Placental epithelial cell (primary cell): ENCODE data around the genes CYYR1, N6AMT1 and MAP3K7CL.

DNA sequence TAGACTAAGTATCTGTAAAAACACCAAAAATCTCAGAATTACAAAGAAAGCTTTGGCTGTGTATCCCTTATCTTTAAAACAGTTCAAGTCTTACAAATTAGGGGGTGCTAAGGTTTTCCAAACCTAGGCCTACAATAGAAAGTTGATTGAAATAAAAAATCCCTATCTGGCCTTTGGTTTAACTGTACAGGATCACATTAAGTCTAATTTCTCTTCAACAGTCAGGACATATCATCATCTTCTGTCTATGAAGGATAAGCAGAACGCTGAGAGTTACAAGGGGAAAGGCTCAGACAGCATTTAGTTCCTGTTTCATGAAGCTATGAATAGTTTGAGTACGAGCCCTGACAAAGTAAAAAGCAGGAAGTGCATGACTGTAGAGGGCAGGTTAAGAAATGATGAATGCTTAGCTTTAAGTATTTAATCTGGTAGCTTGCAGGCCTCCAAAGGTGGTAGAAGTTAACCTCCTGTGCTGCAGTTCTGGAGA, 203.1 kb downstream of the APP start:
- CAGE, long polyA plus RNA = no peak

GRCh38 chr21:25975132-25975433, 195.5 kb downstream of the APP start:
- CAGE, long polyA plus RNA = no peak

- CAGE, long polyA plus RNA = no peak
These were observed 186.8 kb downstream of the APP start for GRCh38 chr21:25983617-25984357.

- CAGE, long polyA plus RNA = no peak
These were observed 117.4 kb downstream of the APP start for GRCh38 chr21:26053060-26053638.

DNA sequence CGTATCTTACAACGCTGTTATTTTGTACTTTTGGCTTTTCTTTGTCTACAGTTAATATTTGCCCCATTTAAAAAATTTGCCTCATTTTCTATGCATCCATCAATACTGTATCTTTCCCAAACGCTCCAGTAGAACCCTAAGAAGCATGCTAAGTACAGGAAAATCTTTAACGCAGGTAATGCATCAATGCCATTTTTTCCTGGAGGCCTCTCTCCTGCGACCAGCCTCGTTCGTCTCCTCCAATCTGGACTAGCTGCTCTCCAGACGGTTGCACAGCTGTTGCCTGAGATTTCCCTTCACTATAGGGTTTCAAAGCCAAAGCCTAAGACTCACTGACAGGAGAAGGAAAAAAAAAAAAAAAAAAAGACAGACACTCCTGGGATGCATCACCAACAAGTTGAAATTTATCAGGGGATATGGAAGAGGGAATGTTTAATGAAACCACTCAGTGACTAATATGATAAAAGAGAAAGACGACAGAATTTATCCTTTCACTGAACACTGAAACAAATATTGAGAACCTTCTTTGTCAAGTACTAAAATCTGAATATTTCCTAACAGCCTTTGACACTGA, 93.1 kb downstream of the APP start:
- CAGE, long polyA plus RNA = no peak

DNA sequence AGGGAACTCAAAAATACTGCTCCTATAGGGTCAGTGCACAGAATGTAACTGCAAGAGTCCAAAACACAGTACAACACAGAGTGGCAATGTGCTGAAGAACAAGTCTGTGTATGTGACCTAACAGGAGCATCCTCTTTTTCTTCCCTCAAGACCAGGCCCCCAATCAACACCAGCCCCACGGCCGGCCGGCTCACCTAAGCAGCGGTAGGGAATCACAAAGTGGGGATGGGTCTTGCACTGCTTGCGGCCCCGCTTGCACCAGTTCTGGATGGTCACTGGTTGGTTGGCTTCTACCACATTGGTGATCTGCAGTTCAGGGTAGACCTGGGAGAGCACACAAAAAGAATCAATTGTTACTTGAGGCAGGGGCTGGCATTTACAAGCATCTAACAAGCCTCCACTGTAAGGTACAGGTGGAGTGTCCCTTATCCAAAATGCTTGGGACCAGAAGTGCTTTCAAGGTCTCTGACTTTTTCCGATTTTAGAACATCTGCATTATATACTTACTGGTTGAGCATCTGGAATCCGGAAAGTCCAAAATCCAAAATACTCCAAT, 80.7 kb downstream of the APP start:
- CAGE, long polyA plus RNA = no peak

DNA sequence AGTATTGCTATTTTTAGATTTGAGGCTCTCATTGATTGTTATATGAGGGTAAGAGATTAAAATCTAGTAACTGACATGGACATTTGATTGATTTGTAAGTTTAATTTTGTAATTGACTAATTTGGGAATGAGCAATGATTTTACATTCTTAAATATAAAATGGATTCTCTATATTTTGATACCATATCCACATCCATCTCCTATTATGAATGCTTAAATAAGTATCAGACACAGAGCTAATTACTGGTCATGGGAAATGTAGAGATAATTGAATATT, 120.4 kb downstream of the CYYR1 start:
- CAGE, long polyA plus RNA = no peak

DNA sequence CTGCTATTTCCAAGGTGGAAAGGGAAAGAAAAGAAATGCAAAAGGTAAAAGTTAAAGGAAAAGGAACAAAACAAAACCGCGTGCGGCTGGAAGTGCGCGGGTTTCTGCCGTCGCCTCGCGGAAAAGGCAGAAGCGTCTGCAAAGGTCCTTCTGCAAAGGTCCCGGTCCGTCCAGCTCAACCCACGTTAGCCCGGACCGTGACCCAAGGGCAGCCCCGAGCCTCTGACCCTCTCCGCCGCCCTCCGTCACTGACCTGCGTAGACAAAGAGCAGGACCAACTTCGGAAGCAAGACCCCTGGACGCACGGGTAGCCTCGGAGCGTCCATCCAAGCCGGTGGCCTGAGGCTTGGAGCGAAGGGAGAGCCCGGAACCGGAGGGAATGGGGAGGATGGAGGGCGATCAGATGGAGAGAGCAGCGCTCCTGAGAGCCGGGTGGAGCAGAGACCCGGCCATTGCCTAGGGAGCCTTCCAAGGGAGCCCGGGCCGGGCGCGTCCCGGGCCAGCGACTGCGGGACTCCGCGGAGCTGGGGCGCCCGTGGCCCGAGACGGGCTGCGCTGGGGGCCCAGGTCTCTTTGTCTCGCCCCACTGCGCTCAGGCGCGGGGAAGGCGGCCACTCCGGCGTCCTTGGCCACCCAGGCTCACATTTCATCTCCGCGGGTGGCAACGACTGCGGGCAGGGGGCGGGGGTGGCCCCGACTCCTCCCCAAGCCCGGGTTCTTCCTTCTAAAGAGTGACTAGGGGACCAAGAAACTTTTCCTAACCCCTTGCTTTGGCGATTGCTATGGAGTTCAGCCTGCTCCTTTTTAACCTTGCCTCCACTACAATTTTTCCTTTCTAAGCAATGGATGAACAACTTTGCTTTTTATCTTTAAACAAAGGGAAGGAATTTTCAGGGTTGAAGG, at the start of gene CYYR1:
TSS of gene CYYR1 (minus strand) at position 672 of the 903 bp plus-strand sequence.
- CAGE, long polyA plus RNA = no peak

DNA sequence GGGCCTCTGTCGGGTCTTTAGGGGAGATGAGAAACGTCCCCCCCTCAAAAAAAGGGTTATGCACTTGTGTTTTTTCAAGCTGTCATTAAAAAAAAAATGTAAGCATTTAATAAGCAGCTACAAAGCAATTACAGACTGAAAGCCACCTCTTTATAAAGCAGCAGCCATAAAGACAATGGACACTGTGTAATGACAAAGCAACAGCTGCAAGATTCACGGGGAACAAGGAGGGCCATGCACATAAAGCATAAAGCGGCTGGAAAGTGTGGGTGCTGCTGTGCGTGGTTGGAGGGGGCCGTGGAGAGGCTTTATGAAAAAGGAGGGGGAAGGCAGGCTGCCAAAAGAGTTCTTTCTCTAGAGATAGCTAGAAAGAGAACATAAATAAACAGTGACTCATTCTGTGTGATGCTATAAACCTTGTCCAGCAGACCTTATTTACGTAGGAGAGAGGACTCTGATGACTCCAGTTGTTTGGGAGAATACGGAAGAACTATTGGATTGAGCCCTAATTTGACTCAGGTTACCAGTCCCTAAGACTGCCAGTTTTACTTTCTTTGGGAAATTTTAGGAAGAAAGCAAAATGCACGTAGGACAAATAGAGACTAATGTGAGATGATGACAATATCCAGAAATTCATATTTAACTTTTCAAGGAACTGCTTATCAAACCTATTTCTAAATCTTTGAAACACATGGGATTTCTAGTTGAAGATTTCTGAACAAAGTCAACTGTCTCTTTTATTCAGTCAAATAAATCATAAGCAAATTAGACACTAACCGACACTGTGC, 49.2 kb downstream of the ADAMTS1 start:
- CAGE, long polyA plus RNA = no peak

- CAGE, long polyA plus RNA = no peak
These were observed 44.3 kb downstream of the ADAMTS1 start for GRCh38 chr21:26800711-26801441.

DNA sequence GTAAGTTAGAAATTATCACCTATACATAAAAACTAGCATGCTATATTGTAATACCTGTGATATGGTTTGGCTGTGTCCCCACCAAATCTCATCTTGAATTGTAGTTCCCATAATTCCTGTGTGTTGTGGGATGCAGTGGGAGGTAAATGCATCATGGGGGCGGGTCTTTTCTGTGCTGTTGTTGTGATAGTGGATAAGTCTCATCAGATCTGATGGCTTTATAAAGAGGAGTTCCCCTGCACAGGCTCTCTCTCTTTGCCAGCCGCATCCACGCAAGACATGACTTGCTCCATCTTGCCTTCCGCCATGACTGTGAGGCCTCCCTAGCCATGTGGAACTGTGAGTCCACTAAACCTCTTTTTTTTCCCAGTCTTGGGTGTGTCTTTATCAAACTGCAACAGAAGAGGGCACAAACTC, 10.3 kb downstream of the ADAMTS1 start:
- CAGE, long polyA plus RNA = no peak

GRCh38 chr21:28473962-28474465, 411.2 kb downstream of the N6AMT1 start:
- CAGE, long polyA plus RNA = no peak

- CAGE, long polyA plus RNA = no peak
These were observed 194.2 kb downstream of the N6AMT1 start for GRCh38 chr21:28690798-28691463.

DNA sequence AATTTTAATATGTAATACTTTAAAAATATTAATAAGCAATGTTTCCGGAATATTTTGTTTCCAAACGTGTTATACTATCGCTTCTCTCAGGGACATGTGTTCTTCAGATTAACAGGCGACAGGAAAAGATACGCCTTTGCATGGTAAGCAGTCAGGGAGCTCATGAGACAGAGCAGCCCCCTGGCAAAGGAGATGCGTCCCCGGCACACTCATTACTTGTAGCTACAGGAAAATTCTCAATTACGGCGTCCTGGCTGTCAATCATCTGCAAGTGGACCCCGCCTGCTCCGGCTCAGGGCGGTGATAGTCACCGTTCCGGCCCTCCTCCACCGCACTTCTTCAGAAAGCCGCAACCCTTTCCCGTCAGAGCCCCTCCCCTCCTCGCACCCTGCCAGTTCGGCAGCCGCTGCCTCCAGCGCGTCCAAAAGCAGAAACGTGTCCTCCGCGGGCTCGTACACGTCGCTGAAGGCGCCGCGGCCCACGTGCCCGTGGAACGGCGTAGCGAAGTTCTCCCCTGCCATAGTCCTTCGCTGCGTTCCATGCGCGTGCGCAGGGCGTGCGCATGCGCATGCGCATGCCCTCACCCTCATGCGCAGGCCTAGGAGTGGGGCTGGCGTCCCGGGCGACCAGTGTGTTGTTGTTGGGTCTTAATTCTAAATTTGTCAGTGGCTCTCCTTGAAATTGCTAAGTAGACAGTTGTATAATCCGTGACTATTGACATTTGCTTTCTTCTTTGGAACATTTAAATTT, at the start of gene N6AMT1:
TSS of gene N6AMT1 (minus strand) at position 543 of the 750 bp plus-strand sequence.
- CAGE, long polyA plus RNA = no peak

- CAGE, long polyA plus RNA = no peak
These were observed at the start of gene MAP3K7CL for GRCh38 chr21:29130075-29131186. Gene MAP3K7CL, plus strand, starts transcription at chr21:29130644.

GRCh38 chr21:29159318-29159914, 29.0 kb downstream of the MAP3K7CL start:
- CAGE, long polyA plus RNA = no peak

DNA sequence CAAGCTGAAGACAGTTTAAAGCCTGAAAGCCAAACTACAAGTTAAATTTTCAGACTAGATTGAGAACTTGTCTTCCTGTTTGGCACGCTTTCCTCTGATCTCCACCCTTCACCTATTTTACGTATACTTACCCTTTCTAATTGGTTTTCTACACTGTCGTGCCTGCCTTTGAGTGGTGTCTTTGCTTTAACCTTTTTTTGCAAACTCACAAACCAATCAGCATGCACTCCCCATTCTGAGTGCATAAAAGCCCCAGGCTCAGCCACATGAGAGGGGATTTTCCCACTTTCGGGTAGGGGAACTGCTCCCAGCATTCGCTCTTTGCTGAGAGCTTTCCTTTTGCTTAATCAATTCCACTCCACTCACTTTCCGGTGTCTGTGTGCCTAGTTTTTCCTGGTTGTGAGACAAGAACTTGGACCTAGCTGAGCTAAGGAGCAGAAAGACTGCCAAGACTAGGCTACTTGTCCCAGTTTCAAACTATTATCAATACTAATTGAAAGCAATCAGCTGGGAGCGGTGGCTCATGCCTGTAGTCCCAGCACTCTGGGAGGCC, 3.4 kb upstream of the BACH1 start:
- CAGE, long polyA plus RNA = no peak

GRCh38 chr21:29296381-29296770, 2.3 kb upstream of the BACH1 start:
- CAGE, long polyA plus RNA = no peak

- CAGE, long polyA plus RNA = no peak
These were observed 1.9 kb downstream of the BACH1 start for GRCh38 chr21:29300709-29301028.

DNA sequence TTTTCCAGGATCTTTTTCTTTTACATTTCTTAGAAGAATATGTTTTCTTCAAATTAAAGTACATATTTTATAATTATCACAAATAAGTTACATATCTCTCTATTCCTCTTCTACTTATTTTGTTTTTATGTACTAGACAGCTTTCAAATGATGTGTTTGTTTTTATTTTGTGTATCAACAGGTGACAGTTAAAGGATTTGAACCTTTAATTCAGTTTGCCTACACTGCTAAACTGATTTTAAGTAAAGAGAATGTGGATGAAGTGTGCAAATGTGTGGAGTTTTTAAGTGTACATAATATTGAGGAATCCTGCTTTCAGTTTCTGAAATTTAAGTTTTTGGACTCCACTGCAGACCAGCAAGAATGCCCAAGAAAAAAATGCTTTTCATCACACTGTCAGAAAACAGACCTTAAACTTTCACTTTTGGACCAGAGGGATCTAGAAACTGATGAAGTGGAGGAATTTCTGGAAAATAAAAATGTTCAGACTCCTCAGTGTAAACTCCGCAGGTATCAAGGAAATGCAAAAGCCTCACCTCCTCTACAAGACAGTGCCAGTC, 27.2 kb downstream of the BACH1 start:
- CAGE, long polyA plus RNA = no peak